Fibroblast of the aortic adventitia (primary cell): ENCODE measurements around the genes PDCD2L, ZNF30, FXYD1 and CD22.

DNA sequence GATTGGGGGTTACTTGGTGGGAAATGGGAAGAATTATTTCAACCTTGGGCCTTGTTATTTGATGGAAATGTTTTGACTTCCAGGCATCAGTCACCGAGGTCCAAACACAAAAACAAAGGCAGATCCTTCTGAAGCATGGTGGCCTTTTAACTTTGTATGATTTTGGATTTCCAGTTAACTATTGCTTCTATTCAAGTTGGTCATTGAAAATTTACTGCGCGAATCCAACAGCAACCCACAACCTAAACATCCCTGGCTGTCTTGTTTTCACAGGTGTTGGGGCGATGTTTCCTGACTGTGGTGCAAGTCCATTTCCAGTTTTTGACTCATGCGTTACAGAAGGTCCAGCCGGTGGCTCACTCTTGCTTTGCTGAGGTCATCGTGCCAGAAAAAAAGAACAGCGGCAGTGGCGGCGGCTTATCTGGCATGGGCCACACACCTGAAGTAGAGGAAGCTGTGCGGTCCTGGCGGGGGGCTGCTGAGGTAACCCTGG lies 45.3 kb upstream of the GPI start:
- CAGE, long polyA plus RNA, result no peak

DNA sequence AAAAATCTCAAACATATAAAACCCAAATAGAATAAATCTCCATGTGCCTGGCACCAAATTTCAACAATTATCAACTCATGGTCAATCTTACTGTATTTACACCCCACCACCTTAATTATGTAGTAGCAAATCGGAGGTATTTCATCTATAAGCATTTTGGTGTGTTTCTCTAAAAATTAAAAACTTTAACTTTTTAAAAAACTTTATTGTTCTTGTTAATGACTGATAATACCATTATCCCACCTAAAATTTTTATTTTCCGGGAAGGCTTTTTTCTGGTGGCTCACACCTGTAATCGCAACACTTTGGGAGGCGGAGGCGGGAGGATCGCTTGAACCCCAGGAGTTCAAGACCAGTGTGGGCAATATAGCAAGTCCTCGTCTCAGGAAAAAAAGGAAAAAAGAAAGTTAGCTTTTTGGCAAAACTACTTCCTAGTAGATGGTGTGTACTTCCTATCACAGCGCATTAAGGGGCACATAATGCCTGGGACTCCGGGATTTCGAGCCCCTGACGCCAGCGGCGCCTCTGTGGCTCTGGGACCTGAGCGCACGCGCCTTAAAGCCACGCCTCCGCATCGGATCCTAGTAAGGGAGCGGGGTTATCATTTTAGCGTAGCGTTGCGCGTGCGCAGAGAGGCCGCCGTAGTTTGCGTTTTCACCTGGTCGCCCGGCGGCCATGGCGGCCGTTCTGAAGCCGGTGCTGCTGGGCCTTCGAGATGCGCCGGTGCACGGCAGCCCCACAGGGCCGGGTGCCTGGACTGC lies at the start of gene PDCD2L:
PDCD2L (plus strand) TSS at position 644 of the 761 bp plus-strand sequence.
- CAGE, long polyA plus RNA, result no peak

GRCh38 chr19:34444799-34445365 lies 16.7 kb downstream of the UBA2 start:
- CAGE, long polyA plus RNA, result no peak

GRCh38 chr19:34468786-34469360 lies 12.7 kb upstream of the WTIP start:
- CAGE, long polyA plus RNA, result no peak

GRCh38 chr19:34926680-34927562 lies at the start of gene ZNF30:
Gene ZNF30 (plus strand): TSS chr19:34926903.
- CAGE, long polyA plus RNA, result no peak

- CAGE, long polyA plus RNA, result no peak
Measured at GRCh38 chr19:34961923-34962925, 1.8 kb downstream of the ZNF792 start.

DNA sequence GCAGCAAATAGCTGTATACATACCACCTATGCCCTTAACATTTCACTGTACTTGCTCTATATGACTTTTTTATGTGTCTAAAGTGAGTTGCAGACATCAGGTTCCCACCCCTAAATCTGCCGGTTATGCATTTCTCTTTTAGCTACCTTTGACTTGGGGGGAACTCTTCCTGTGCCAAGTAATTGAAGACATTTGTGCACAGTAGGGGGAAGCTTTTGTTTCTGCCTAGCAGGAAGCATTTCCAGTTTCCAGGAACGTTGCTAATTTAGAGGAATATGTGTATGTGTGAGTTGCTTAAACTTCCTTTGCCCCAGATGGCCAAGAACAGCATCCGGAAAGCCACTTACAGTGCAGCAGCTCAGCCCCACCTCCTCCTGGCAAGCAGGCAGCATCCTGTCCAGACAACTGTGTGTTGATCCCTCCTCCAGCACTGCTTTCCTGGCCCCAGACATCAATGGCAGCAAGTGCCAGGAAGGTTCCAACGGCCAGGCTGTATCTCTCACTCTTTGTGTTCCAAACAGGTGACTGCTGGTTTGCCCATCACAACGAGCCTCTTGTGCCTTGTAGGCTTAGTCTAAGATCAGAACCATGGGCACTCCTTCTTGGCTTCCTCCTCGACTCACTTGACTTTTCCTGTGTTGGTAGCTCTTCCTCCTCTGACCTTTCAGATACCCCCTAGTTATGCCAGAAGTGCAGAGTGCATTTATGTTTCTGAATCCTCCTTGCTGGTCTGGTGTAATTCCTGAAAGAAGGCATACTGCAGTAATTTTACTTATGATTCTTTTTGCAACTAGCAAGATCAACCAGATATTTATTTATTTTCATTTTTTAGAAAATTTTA lies 14.6 kb upstream of the GRAMD1A start:
- CAGE, long polyA plus RNA, result no peak

GRCh38 chr19:35011211-35011661 lies 11.1 kb downstream of the GRAMD1A start:
- CAGE, long polyA plus RNA, result no peak

DNA sequence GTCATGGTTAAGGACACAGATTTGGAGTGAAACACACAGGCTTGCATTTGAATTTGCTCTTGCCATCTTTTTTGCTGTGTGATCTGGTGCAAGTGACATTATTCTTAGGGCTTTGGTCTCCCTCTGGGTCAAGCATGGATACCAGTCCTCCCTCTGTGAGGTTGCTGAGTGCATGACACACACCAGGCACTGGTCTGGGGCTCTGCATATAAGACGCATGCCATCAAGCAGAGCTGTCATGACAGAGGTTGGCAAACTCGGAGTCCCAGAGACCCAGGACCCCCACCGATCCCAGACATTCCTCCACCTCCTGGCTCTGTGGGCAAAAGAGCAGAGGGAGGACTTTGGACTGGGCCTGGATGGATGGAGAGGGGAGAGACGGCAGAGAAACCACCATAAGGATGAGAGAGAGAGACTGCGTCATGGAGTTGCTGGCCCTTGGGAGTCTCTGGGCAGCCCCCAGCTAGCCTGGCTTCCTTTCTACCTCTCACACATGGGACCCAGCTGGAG lies 1.4 kb downstream of the HPN start:
- CAGE, long polyA plus RNA, result no peak

- CAGE, long polyA plus RNA, result no peak
Measured at GRCh38 chr19:35118211-35119113, 2.8 kb downstream of the FXYD3 start.

DNA sequence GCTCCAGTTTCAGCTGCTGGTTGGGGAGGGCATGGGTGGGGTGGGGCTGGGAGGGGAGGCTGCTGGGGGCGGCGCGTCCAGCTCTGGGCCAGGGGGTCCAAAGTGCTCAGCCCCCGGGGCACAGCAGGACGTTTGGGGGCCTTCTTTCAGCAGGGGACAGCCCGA lies at the start of gene FXYD1:
FXYD1 (plus strand) TSS at position 100 of the 165 bp plus-strand sequence.
- CAGE, long polyA plus RNA, result no peak

GRCh38 chr19:35151402-35151779 lies 3.1 kb upstream of the FXYD5 start:
- CAGE, long polyA plus RNA, result no peak

GRCh38 chr19:35155033-35155396 lies 480 bp downstream of the FXYD5 start:
- CAGE, long polyA plus RNA, result no peak

- CAGE, long polyA plus RNA, result no peak
Measured at GRCh38 chr19:35196782-35197367, 31.7 kb downstream of the FAM187B start.

DNA sequence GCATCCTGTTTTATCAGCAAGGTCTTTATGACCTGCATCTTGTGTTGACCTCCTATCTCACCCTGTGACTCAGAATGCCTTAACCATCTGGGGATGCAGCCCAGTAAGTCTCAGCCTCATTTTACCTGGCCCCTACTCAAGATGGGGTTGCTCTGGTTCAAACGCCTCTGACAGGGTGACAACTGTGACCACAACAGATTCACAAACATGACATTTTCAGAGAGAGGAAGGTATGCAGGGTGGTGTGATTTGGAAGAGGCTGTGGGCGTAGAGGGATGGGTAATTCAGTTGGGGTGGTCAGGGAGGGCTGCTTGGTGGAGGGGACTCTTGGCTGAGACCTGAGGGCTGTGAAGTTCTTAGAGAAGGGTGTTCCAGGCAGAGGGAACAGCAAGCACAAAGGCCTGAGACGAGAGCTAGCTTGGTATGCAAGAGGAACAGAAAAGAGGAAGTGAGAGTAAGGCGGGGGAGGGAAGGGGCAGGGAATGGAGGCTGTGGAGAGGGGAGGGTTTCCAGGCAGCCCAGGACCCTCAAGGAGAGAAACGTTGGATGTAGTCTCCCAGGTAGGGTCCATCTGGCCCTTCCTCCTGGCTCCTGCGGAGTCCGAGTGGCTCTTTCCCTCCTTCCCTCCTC lies 23.4 kb downstream of the FAM187B start:
- CAGE, long polyA plus RNA, result no peak

GRCh38 chr19:35279865-35280409 lies 2.4 kb upstream of the HAMP start:
- CAGE, long polyA plus RNA, result no peak

- CAGE, long polyA plus RNA, result no peak
Measured at GRCh38 chr19:35307737-35308426, 15.9 kb downstream of the MAG start.

DNA sequence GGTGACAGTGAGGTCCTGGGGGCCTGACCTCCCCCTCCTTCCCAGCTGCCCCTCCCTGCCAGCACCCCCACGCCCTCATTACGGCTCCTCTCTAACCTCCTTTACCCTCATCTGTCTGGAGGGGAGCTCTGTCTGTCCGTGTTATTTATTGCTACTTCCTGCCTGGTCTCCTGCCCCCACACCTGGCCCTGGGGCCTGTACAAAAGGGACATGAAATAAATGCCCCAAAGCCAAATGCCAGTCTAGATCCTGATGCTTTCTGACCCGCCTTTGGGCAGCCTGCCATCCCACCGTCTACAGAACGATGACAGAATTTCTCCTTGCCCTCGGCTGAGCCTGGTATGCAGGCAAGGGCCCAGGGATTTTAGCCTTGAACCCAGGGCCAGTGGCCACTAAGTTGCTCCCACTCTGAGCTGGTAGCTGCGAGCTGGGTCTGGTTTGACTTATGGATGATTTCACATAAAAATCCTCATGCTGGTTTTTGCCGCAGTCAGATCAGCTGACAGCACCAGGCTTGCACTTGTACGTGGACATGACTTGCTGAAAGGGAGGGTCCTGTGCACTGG lies 15.3 kb upstream of the CD22 start:
- CAGE, long polyA plus RNA, result no peak

DNA sequence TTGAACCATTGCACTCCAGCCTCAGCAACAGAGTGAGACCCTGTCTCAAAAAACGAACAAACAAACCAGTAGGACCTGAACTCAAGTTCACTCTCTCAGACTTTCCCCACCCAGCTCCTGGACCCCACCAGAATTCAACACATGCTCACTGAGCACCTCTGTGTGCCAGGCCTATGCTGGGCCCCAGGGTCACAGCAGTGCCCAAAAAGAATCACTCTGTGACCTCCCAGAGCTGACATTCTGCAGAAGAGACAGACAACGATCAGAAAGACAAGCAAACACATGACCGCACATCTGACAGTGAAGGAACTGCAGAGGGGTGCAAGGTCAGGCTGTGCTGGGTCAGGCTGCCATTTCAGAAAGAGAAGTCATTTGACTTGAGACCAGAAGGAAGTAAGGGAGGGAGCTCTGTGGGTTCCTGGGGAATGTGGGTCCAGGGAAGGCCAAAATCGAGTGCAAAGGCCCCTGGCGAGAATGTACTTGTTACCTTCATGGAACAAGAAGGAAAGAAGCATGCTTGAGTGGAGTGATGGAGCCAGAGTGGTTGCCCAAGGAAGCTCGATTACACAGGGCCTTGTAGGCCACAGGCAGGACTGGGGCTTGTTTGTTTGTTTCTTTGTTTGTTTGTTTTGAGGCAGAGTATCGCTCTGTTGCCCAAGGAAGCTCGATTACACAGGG lies 11.5 kb upstream of the CD22 start:
- CAGE, long polyA plus RNA, result no peak

DNA sequence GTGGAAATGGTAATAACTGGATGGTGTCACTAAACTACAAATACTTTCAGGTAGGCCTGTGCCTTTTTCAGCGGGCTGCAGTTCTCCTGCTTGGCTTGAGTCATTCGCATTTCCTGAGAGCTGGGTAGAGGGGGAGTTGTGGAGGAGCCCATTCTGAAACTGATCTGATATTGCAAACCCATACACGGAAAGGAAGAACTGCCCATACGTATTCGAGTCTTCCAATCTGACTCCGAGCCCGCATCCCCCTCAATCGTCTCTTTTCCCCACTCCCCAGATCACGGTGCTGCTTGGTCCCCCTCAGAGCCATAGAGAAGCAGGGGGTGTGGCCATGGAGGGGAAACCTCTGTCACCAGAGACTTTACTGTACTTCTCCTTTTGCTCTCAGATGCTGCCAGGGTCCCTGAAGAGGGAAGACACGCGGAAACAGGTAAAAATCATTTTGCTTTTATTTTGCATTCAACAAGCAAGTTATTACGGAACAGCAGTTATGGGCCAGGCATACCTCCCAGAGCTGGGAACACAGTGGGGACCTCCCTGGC lies at the start of gene CD22:
CD22 (plus strand) TSS at position 387 of the 542 bp plus-strand sequence.
- CAGE, long polyA plus RNA, result no peak